ENCODE measurements around a stretch of chr1.

DNA sequence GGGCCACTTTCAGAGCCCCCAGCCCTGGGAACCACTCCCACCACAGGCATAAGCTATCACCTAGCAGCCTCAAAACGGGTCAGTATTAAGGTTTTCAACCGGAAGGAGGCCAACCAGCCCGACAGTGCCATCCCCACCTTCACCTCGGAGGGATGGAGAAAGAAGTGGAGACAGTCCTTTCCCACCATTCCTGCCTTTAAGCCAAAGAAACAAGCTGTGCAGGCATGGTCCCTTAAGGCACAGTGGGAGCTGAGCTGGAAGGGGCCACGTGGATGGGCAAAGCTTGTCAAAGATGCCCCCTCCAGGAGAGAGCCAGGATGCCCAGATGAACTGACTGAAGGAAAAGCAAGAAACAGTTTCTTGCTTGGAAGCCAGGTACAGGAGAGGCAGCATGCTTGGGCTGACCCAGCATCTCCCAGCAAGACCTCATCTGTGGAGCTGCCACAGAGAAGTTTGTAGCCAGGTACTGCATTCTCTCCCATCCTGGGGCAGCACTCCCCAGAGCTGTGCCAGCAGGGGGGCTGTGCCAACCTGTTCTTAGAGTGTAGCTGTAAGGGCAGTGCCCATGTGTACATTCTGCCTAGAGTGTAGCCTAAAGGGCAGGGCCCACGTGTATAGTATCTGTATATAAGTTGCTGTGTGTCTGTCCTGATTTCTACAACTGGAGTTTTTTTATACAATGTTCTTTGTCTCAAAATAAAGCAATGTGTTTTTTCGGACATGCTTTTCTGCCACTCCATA lies 1.3 kb upstream of the SLC50A1 start:
- PRO-cap, result no peak

- PRO-cap, result no peak
Measured at GRCh38 chr1:155177093-155177740, 3.6 kb downstream of the TRIM46 start.

DNA sequence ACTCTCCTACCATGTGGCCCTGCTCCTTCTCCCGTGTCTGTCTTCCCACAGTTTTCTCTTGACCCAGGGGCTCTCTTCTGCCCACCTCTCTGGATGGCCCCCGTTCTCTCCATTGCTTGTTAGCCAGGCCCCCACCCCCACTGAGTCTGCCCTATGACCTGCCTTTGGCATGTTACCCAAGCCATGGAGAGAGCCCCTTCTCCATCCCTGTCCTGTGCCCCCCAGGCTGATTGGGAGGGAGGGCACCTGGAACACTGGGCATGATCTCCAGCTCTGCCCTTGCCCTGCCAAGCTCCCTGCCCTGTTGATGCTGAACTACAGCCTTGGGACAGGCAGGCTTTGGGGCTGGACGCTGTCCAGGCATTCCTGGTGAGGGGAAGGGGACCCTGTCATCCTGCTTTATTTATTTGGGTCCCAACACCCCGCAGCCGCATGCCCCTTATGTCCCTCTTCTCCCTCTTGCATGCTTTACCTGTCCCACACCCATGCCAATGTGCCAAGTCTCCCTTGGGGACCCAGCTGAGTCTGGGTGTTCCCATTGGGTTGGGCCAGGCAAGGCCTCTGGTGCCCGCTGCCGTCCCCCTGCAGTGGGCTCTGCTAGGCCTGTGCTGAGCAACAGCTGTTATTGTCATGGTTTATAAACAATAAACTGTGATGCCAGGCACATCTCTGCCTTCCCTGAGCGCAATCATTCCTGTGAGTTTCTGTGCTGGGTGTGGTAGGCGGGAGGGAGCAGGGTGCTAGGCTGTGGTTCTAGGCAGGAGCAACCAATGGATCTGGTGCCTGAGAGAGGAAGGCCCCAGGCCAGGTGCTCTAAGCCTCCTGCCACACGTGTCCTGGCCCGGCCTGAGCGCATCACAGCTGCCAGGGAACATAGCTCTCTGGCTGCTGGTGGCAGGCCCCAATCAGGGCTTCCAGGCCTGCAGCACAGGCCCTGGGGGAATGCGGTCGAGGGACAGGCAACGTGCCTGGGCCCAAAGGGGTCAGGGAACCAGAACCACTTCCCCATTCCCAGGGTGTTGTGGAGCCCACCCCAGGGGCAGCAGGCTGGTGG lies 11.0 kb downstream of the TRIM46 start:
- PRO-cap, result no peak

- PRO-cap, result unidirectional peak, plus-strand start at chr1:155193051; unidirectional peak, plus-strand start at chr1:155193105; unidirectional peak, plus-strand start at chr1:155193235
Measured at GRCh38 chr1:155193014-155193295, 14.7 kb downstream of the THBS3 start.

DNA sequence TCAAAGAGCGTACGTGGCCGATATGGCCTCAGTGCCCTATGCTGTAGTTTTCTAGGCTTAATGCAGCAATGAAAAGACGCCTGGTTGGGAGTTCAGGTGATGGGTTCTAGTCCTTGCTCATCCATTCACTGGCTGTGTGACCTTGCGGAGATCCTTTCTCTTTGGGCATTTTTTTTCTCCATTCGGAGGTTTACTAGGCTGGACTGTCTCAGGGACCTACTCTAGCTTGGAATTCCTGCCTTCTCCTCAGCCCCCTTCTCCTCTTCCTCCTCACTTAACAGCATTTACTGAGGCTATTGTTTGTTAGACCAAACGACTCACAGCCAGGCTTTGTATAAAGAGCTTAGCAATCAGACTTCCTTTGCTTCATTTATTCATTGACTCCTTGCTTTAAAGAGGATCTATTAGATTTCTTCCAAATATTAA lies 973 bp downstream of the MTX1 start:
- PRO-cap, result bidirectional peak, plus-strand start at position 311 of the sequence, minus-strand start at position 248 of the sequence

DNA sequence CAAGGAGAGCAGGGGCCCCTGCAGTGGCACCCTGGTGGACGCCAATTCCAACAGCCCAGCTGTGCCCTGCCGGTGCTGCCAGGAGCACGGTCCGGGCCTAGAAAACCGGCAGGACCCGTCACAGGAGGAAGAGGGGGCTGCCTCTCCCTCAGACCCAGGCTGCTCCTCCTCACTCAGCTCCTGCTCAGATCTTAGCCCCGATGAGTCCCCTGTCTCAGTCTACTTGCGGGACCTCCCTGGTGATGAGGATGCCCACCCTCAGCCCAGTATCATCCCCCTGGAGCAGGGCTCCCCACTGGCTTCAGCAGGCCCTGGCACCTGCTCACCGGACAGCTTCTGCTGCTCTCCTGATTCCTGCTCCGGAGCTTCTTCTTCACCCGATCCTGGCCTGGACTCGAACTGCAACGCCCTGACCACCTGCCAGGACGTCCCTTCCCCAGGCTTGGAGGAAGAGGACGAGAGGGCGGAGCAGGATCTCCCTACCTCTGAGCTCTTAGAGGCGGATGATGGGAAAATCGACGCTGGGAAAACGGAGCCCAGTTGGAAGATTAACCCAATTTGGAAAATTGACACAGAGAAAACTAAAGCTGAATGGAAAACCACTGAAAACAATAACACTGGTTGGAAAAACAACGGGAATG lies 1.3 kb downstream of the RUSC1 start:
- PRO-cap, result no peak

DNA sequence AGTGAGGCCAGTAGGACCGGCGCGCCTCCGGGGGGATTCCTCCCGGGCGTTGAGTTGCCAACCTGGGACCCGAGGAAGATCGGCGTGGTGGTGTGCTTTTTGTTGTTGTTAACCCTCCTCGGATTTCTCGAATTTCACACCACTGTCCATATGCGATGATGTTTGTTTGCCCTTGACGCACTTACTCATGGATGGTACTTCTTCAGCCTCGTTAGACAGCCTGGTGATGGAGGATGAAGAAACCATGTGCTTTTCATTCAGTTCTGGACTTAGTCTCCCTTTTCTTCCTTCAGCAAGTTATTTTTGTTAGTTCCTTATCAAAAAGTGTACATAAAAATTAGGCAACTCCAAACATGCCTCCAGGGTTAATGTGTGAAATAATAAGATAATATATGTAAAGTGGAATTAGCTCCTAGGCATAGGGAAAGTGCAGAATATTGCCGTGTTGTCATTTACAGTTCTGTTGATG lies 836 bp upstream of the ASH1L start:
- PRO-cap, result no peak

DNA sequence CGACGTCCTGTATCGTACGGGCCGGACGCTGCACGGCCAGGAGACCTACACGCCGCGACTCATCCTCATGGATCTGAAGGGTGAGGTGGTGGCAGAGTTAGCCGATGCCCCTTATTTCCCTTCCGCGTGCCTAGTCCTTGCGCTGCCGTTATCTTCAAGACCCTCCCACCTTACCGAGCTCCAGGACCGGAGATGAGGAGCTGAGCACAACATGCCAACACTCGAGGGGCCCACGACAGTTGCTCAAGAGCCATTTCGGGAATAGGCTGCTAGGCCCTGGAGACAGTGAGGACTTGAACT lies 413 bp downstream of the MSTO1 start:
- PRO-cap, result no peak

GRCh38 chr1:155765246-155765779 lies 76.4 kb downstream of the DAP3 start:
- PRO-cap, result no peak

GRCh38 chr1:155892962-155893541 lies 18.1 kb downstream of the RIT1 start:
- PRO-cap, result no peak

GRCh38 chr1:155971849-155972682 lies 6.3 kb downstream of the ARHGEF2 start:
- PRO-cap, result no peak

- PRO-cap, result no peak
Measured at GRCh38 chr1:155990981-155991425, 12.7 kb upstream of the ARHGEF2 start.

GRCh38 chr1:156011192-156011445 lies 9.6 kb downstream of the SSR2 start:
- PRO-cap, result no peak

DNA sequence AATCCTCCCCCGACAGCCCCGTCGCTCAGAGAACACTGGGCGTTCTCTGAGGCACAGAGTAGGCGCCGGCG lies 601 bp downstream of the UBQLN4 start:
- PRO-cap, result bidirectional peak, plus-strand start at position 28 of the sequence, minus-strand start outside the sequence

GRCh38 chr1:156054008-156054481 lies 447 bp upstream of the UBQLN4 start:
- PRO-cap, result bidirectional peak, plus-strand start at chr1:156054141, minus-strand start at chr1:156054199; bidirectional peak, plus-strand start at chr1:156054317, minus-strand start at chr1:156054342; unidirectional peak, minus-strand start at chr1:156054415

GRCh38 chr1:156105930-156106380 lies 8.6 kb upstream of the LMNA start:
- PRO-cap, result no peak

GRCh38 chr1:156146022-156146311 lies 7.4 kb upstream of the SEMA4A start:
- PRO-cap, result no peak

DNA sequence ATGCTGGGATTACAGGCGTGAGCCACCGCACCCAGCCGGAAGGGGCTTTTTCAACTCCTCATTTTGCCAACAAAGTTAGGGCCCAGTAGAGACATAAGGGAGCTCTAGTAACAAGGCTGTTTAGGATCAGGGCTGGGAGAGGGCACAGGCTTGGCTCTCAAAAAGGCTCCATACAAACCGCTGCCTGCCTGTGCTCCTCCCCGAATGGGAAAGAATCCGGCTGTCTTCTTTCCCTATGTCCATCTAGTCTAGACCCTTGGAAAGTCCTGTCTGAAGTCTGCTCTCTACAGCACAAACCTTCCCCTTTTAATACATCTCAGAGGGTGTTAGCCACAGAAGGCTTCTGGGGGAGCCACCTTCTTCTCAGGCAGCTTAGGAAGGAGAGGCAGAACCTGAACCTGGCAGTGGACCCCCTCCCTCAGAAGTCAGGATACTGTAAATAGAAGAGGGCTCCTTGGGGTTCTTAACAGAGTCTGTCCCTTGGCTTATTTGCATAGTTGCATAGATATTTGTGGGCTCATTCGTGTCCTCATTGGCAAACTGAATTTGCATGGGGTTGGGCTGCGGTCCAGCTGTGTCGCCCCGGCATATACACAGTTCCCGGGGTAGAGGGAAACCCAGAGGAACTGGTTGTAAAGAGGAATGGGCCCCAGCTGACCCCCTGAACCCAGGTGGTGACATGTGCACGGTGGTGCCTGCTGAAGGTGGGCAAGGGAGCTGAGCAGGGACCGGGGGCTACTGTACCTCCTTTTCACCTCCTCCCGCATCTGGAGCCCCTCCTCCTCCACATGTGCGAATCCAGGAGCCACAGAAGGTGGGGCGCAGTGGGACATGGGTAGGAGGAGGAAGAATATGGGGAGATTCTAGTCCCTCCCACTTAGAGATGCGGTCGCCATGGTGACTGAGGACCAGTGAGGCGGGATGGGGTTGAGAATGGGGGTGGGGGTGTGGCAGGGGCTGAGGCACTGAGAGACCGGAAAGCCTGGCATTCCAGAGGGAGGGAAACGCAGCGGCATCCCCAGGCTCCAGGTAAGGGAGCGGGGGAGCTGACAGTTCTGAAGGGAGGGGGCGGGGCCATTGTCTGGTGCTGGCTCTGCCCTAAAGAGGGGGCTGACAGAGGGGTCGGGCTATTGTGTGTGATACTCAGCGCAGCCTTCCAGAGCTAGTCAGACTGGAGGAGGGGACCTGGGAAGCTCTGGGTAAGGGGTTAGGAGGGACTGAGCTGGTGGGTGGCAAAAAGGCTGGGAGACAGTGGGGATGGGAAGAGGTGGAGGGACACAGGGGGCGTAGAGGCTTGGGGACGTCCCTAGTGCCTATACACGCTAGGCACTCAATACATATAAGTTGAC lies 3.8 kb upstream of the SEMA4A start:
- PRO-cap, result unidirectional peak, plus-strand start at position 1,116 of the sequence

DNA sequence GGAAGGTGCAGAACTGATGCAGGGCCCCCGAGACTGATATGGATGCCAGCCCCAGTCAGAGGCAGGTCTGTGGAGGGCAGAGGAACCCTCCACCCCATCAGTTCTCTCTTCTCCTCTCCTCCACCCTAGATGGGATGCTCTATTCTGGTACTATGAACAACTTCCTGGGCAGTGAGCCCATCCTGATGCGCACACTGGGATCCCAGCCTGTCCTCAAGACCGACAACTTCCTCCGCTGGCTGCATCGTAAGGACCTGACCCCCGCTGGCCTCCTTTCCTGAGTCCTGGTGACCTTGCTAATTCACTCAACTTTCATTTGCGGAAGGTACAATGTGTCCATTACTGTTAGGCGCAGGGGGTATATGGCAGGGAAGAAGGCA lies 6.9 kb downstream of the SEMA4A start:
- PRO-cap, result no peak

- PRO-cap, result no peak
Measured at GRCh38 chr1:156210126-156210740, 2.6 kb upstream of the PMF1 start.

Measured in H9 (cell line).